Sciatic nerve (tissue), 1 donor: ENCODE data around the genes KLHL10 and TUBG1.

- PRO-cap: bidirectional peak, plus-strand start at chr17:41793423, minus-strand start at chr17:41793263
Measured at GRCh38 chr17:41792610-41793683, 6.4 kb upstream of the JUP start.

DNA sequence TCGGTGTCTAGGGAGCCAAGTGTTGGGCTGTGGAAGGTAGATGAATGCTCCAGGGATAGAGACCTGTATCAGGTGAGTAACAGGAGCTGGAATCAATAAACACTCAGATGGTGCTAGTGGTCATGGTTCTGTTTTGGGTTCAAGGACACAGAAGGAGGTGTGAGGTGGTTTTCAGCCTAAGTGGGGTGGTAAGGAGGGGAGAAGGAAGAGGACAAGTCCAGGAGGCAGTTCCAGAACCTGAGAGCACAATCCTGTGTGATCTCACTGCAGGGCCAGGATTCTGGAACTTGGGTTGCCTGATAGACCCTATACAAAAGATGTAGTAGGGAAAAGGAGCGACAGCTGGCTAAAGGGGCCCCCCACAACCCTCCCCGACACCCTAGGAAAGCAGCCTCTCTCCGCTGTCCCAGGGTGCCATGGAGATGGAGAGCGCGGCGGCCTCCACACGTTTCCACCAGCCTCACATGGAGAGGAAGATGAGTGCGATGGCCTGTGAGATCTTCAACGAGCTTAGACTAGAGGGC, at the start of gene KLHL10:
KLHL10 (plus strand) TSS at position 309 of the 524 bp plus-strand sequence.
- PRO-cap: no peak

GRCh38 chr17:41867554-41868009, 2.4 kb upstream of the KLHL11 start:
- PRO-cap: no peak

DNA sequence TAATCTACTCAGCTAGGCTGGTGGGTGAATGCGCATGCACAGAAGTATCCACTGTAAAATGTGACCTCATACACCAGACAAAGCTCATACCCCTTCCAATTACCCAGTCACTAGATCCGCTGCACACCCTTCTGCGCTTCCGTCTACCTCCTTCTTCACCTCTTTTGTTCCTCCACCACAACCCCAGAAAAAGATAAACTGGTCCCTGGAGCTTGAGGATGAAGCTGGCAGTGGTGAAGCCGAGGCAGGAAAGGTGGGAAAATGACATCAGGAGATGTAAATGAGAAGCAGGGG, 22.9 kb downstream of the ACLY start:
- PRO-cap: no peak

DNA sequence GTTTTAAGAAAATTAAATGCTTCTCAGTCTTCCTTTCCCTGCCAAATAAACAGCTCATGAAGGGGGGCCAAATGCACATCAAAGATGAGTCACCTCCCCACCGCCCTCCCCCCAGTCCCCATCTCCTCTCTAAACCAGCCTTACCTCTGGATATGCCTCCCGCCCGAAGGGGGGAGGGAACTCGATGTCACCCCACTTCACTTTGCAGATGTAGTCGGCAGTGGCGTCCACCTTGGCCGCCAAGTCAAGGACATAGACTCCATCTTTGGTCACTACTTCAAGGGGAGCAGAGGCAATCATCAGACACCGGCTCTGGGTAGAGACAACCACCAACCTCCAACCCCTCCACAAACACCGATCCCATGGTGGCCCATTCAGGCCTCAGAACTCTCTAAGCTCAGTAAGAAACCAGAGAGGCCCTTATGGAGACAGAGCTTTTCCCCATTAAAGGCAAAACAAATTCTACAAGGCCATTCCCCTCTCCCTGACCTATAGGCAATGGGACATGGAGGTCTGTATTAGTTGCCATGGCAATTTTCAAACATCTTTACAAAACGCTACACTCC, 11.4 kb downstream of the ACLY start:
- PRO-cap: no peak

DNA sequence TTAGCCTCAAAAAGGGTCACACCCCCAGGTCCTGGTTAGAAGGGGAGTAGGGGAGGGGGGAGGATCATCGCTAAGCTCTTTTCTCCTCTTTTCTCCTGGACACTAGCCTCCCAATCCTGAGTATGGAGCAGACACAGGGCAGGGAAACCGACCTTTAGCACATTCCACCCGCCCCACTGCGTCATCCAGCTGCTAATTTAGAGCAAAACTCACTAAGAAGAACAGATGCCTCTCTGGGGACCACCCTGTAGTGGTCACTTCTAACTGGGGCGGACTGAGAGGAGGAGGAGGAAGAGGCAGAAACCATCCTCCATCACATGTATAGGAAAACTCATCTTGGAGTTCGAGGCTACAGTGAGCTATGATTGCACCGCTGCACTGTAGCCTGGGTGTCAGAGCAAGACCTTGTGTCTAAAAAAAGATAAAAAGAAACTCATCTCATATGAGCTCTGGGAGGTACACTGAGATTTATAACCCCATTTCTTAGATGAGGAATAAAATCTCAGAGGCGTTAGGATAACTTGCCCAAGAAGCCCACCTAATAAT, 4.2 kb downstream of the ACLY start:
- PRO-cap: no peak

DNA sequence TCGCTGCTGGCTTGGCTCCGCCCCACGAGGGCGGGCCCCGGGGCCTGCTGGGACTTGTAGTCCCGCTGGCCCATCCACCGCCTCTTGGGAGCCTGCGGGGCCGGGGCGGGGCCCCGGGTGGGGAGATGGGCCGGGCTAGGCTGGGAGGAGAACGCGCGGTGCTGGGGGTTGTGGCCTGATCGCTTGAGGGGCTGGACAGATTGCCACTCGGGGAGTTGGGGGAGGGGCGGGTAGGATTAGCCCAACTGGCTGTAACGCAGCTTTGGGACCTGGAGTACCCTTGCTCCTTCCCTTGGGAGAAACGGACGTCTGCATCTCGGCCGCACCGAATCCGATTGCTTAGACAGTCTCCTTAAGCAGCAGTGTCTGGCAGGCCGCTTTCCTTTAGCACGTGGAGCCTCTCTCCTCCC, 342 bp upstream of the ACLY start:
- PRO-cap: bidirectional peak, plus-strand start at position 124 of the sequence, minus-strand start outside the sequence; unidirectional peak, plus-strand start at position 290 of the sequence

- PRO-cap: no peak
Measured at GRCh38 chr17:41964900-41965500, 1.6 kb upstream of the CNP start.

GRCh38 chr17:41965603-41966410, 788 bp upstream of the CNP start:
- PRO-cap: no peak

- PRO-cap: no peak
Measured at GRCh38 chr17:42128451-42129019, 5.9 kb downstream of the HSPB9 start.

DNA sequence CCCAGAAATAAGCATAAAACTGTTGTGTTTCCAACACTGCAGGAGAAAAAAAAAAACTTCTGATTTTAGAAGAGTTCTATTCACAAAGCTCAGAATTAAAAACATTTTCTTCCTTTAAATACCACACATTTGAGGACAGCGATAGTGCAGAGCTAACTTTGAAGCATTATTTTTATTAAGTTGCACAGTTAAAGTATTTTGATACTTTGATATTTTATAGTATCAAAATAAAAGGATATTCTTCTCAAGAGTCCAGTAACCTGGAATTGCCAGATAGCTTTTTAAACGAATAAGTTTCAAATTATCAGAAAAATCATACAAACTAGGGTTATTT, 3.0 kb downstream of the STAT5B start:
- PRO-cap: no peak

- PRO-cap: no peak
Measured at GRCh38 chr17:42273509-42274355, 2.5 kb downstream of the STAT5B start.

- PRO-cap: no peak
Measured at GRCh38 chr17:42275205-42275310, 1.1 kb downstream of the STAT5B start.

GRCh38 chr17:42295377-42295833, 7.1 kb downstream of the STAT5A start:
- PRO-cap: no peak

GRCh38 chr17:42308016-42308516, 19.8 kb downstream of the STAT5A start:
- PRO-cap: no peak

DNA sequence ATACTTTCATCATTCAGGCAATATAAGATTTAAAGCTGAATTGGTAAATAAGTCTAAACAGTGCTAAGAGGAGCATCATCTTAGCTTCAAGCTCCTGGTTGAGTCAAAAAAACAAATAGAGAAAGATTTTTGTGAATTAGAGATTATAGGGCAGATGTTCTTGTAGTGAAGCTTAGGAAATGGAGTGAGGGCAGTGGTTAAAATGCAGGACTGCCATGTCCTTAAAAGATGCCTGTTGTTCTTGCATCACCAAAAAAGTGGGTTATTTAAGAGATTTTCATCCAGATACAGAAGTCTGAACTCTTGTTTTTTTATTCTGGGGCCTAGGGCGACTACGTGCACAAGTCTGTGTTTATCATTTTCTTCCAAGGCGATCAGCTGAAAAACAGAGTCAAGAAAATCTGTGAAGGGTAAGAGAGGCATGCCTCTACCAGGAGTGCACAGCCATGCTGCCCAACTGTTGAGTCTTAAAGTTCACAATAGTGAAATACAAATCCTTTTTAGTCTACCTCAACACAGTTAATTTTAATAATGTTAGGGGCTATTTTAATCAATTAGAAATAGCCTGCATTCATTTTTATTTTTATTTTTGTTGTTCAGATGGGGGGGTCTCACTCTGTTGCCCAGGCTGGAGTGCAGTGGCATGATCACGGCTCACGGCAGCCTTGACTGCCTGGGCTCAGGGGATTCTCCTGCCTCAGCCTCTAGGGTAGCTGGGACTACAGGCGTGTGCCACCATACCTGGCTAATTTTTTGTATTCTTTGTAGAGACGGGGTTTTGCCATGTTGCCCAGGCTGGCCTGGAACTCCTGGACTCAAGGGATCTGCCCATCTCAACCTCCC, 21.9 kb downstream of the ATP6V0A1 start:
- PRO-cap: no peak

DNA sequence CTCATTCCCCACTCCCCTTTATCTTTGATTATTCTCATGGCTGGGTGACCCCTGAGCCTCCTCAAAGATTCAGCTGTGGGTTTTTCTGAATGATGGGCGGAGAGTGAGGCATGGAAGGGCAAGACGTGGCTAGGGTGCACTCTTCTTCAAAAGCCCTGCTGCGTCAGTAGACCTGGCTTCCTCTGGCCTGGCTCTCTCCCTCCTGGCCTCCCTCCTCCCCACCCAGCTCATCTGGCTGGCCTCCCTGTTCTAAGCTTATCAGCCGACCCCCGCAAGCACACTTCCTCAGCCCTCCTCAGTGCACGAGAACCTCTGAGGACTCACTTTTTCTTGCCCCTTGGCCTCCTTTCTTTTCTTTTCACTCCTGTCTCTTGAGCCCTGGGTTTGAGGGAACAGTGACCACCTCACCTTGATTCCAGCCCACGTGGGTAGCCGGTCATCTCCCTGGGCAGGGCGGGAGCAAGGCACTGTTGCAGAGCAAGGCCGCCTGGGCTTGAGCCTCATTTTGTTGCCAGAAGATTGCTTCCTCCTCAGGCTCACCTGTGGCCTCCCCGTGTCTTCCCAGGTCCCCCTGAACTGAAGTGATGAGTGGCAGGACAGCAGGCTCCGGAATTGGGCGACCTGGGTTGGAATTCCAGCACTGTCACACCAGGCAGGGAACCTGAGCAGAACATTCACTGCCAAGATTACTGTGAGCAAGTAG, 19.7 kb upstream of the NAGLU start:
- PRO-cap: no peak

GRCh38 chr17:42537919-42538655, 2.0 kb downstream of the NAGLU start:
- PRO-cap: no peak

GRCh38 chr17:42545649-42546109, 7.0 kb upstream of the HSD17B1 start:
- PRO-cap: no peak

DNA sequence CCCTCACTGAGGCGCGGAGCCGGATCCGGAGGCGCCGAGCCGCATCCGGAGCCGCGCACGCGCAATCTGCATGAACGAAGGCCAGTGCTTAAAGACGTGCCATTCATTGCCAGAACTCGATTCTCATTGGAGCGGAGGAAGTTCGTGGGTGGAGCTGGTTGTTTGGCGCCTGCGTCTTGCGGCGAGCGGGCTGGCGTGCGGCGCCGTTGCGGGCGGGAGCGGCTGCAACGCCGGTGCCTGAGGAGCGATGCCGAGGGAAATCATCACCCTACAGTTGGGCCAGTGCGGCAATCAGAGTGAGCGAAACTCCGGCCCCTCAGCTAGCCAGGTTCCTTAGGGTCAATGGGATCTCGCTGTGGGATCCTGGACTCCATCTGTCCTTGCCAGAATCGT, at the start of gene TUBG1:
TUBG1 (plus strand) TSS at position 193 of the 393 bp plus-strand sequence.
- PRO-cap: bidirectional peak, plus-strand start at position 174 of the sequence, minus-strand start outside the sequence